Mammary epithelial cell (primary cell): ENCODE measurements around a stretch of chr10.

DNA sequence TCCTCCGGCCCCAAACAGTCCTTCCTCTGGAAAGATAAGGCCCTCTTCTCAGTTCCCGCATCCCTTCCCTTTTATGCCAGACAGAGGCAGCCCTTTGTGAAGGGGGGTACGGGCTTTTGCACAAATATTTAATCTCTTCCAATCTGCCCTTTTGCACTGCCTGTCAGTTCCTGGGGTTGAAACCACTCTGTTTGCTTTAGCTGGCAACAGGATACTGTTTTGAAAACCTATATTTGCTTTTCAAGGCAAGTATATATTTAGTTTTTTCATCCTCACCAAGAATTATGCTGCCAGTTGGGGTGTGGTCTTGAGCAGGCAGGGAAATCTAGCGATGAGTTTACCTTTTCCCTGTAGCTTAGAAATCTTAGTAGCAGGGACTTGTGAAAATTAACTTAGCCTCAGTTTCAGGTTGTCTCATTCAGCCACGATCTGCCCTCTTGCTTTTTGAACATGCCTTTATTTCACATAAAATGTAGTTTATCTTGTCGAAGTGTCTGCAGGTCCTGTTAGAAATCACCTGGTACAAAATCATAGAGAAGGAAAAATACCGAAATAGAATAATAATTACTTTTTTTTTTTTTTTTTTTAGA lies 23.7 kb downstream of the LYZL2 start:
- CAGE, long polyA plus RNA: no peak
- RRBS: no CpG with 5 or more reads among the region's 7 CpGs

- CAGE, long polyA plus RNA: no peak
- RRBS: no CpG with 5 or more reads among the region's 19 CpGs
Measured at GRCh38 chr10:30695637-30696349, 66.2 kb upstream of the LYZL2 start.

DNA sequence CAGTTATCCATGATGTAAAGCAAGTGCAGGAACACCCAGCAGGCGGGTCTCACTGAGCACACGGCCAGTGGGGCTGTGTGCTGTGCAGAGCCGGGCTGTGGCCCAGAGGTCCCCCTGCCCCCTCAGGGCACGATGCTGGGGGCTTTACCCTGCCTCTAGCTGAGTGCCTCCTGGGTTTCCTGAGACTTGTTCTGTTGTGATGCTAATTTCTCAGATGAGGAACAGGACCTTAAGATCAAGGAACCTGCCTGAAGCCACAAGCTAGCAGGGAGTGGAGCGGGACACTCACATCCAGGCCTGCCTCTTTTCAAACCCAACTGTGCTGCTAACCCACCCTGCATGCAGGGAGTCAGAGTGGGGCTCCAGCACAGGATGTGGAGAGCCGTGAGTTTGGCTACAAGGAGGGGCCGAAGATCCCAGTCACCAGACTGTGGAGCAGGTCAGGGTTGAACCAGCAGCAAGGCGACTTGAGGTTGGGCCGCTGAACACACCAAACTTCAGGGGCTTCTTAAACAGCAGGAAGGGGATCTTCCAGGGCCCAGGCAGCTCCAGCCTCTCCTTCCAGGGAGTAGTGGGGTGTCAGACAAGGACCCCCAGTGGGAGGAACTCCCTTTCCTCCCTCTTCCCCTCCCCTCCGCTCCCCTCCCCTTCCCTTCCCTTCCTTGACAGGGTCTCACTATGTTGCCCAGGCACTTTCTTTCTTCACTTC lies 76.3 kb upstream of the LYZL2 start:
- CAGE, long polyA plus RNA: no peak
- RRBS: no CpG with 5 or more reads among the region's 10 CpGs

DNA sequence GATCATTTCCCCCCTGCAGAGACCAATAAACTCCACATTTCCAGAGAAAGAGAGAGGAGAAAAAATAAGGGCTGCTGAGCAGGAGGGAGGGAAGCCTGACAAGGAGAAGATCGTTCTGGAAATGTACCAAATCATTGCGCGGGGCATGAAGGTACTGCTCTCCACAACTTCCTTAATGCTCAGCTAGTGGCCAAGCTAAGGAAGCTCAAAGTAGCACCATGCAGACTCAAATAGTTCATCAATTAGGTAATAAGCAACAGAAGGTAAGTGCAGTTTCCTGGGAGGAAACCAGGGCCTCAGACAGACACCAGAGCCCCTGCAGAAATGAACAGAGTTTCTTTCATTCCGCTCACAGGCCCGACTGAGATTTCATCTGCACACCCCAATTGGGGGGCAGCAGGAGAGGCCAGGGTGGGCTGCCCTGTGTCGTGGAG lies 153.2 kb upstream of the LYZL2 start:
- CAGE, long polyA plus RNA: no peak
- RRBS: no CpG with 5 or more reads among the region's 6 CpGs

DNA sequence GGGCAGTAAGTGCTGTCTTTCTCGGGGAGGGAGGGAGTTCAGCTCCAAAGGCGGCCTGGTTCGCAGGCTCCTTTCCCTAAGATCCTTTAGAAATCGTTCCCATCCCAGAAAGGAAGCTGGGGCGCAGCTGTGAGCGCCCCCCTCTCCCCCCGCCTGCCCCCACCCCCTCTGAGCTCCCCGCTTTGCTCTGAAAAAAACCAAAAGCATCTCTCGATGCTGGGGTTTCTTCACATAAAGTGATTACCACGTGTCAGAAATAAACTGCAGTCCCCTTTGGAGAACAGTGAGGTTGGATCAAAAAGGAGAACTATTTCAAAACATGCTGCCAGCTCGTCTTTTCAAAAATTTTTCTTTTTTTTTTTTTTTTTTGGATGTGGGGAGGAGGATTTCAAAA lies 154.8 kb upstream of the LYZL2 start:
- CAGE, long polyA plus RNA: no peak
- RRBS: no CpG with 5 or more reads among the region's 11 CpGs

DNA sequence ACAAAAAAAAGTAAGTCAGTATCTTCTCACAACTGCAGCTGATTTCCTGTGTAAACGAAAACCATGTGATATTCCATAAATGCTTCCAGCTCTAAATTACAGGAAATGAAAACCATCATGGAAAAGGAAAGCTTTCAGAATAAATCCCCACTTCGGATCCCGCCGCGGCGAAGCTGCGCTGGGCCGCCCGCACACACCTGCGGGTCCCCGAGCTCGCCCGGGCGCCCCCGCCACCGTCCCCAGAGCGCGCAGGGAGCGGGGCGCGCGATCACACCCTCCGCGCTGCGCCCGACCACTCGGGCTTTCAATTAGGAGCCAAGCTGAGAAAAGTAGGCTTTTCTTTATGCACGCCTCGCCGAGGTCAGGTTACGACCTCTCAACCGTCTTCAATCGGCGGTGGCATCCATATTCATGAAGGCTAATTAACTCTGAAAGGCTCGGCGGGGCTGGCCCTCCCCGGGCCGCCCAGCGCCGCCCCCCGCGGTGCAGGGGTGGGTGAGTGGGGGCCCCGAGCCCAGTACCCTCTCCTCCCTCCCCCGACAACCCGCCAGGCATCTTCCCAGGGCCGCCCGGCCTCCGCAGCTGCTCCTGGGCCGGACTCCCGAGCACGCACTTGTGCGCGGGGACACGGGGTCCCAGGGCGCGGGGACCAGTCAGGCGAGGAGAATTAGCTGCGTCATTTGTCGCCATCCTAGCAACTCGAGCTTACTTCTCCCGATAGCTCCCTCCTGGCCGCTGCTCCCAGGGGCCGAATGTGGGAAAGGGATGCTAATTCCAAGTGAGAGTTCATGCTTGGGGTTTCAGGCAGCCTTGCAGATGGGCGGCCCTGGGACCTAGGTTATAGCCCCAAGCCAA lies 155.4 kb upstream of the LYZL2 start:
- CAGE, long polyA plus RNA: no peak
- RRBS: no CpG with 5 or more reads among the region's 64 CpGs

GRCh38 chr10:30970822-30971085 lies 60.9 kb downstream of the ZNF438 start:
- CAGE, long polyA plus RNA: no peak
- RRBS: no CpG with 5 or more reads among the region's 1 CpG

GRCh38 chr10:31376333-31376687 lies 57.3 kb downstream of the ZEB1 start:
- CAGE, long polyA plus RNA: no peak
- RRBS: no CpG with 5 or more reads among the region's 3 CpGs

GRCh38 chr10:31677419-31677905 lies 251.2 kb downstream of the ARHGAP12 start:
- CAGE, long polyA plus RNA: no peak
- RRBS: no CpG with 5 or more reads among the region's 9 CpGs

GRCh38 chr10:31700061-31700684 lies 228.5 kb downstream of the ARHGAP12 start:
- CAGE, long polyA plus RNA: no peak
- RRBS: 93% methylated on average over 4 of the region's 18 CpGs

GRCh38 chr10:31745422-31745972 lies 183.1 kb downstream of the ARHGAP12 start:
- CAGE, long polyA plus RNA: no peak
- RRBS: no CpG with 5 or more reads among the region's 3 CpGs

GRCh38 chr10:31757434-31758155 lies 171.0 kb downstream of the ARHGAP12 start:
- CAGE, long polyA plus RNA: no peak
- RRBS: no CpG with 5 or more reads among the region's 10 CpGs

- CAGE, long polyA plus RNA: no peak
- RRBS: under 1% methylated on average over 5 of the region's 25 CpGs
Measured at GRCh38 chr10:31927620-31928138, 952 bp downstream of the ARHGAP12 start.

DNA sequence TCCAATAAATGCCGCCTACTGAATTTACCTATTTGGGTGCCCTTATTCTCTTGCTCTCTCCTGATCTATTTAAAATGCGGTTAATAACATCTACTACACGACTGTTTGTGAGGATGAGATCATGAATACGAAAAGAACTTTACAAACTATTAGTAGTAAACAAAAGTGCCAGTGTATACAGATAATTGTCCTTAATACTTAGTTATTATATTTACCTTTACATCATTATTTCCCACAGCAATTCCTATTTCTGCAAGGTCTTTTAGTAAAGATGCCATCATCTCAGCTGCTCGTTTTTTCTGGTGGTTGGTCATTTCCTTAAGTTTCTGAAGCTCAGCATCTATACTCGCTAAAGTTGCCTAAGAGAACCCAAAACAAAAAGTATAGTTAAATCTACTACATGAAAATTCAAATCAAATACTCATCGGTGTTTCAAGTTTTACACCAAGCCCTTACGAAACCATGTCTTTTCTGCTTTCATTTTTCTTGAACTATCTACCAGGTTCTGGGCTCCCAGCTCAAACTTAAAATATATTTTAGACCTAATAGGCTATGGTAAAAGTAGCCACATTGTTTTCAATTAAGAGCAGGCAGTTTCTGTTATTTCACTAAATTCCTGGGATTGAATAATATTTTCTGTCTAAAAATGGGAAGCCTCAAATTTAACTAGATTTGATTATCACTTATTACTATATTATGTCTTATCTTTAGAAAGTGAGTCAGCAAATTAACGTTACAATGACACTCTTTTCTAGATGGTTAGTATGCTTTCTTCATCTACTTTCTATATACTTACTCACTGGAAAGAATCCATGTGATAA lies 27.8 kb downstream of the KIF5B start:
- CAGE, long polyA plus RNA: no peak
- RRBS: no CpG with 5 or more reads among the region's 9 CpGs

DNA sequence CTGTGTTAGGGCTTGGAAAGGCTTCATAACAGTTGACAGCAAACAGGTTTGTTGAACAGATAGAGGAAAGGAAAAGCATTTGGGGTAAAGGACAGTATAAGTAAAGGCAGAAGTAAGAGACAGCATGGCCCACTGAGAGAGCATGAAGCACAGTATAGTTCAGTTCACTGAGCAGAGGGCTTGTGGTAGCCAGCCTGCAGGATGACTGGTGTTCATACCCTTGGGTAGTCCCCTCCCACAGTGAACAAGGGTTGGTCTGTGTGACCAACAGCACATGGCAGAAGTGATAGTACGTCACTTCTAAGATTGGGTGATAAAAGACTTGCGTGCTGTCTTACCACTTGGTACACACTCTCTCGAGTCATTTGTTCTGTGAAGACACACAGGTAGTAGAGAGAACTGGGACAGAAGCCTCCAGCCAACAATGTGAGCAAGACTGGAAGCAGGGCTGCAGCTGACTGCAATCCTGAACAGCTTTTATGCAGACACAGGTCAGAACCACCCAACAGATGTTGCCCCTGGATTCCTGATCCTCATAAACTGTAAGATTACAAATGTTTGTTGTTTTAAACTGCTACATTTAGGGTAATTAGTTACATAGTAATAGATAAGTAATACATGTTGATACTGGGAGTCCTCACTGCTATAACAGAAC lies 14.6 kb downstream of the EPC1 start:
- CAGE, long polyA plus RNA: no peak
- RRBS: no CpG with 5 or more reads among the region's 3 CpGs

DNA sequence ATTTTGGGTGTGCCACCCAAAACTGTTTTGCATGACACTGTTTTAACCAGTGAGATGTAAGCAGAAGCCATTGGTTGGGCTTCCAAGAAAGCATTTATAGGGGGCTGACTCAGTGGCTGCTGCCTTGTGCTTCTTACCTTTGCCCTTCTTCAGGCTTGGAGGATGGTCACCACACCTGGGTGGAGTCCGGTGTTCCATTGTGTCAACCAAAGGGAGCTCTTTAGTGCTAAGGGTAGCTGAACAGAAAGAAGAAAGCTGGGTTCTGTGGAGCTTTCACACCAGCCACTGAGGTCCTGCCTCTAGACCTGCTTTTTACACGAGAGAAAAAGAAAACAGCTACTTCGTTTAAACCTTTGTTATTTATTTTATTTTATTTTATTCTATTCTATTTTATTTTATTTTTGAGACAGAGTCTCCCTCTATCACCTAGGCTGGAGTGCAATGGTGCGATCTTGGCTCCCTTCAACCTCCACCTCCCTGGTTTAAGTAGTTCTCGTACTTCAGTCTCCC lies 37.4 kb upstream of the EPC1 start:
- CAGE, long polyA plus RNA: no peak
- RRBS: no CpG with 5 or more reads among the region's 5 CpGs

- CAGE, long polyA plus RNA: no peak
- RRBS: no CpG with 5 or more reads among the region's 3 CpGs
Measured at GRCh38 chr10:32446810-32447136, 833 bp downstream of the CCDC7 start.

GRCh38 chr10:32788582-32788976 lies 169.5 kb downstream of the ITGB1 start:
- CAGE, long polyA plus RNA: no peak

- CAGE, long polyA plus RNA: no peak
- RRBS: no CpG with 5 or more reads among the region's 4 CpGs
Measured at GRCh38 chr10:32972350-32972867, 14.4 kb upstream of the ITGB1 start.

DNA sequence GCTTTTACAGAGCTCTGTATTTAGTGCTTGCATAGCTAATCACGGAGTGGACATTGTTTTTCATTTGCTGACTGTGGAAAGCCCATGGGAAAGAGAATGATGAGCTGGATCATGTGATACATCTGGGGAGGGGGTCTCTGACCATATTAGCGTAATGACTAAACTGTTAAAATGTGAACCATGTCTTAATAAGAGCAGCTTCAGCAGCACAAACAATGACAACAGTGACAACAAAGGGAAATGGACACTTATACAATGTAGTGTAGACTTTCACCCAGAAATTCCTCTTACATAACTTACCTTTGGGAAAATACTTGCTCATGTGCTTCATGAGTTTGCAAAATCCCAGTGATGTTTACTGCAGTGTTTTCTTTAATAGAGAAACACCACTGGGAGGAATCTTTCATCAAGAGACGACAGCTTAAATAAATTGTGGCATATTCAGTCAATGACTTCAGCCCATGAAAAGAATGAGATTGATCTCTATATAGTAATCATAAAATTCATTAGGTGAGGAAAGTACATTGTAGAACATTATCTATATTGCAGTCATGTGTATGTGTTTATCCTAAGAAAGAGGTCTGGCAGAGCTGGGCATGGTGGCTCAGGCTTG lies 44.1 kb upstream of the ITGB1 start:
- CAGE, long polyA plus RNA: no peak
- RRBS: no CpG with 5 or more reads among the region's 3 CpGs